ENCODE data around the gene OTULINL.

- PRO-cap: no peak
These were observed 103.1 kb downstream of the CTNND2 start for GRCh38 chr5:11801070-11801535.

GRCh38 chr5:14151050-14151872 is 8.1 kb downstream of the TRIO start:
- PRO-cap: no peak

DNA sequence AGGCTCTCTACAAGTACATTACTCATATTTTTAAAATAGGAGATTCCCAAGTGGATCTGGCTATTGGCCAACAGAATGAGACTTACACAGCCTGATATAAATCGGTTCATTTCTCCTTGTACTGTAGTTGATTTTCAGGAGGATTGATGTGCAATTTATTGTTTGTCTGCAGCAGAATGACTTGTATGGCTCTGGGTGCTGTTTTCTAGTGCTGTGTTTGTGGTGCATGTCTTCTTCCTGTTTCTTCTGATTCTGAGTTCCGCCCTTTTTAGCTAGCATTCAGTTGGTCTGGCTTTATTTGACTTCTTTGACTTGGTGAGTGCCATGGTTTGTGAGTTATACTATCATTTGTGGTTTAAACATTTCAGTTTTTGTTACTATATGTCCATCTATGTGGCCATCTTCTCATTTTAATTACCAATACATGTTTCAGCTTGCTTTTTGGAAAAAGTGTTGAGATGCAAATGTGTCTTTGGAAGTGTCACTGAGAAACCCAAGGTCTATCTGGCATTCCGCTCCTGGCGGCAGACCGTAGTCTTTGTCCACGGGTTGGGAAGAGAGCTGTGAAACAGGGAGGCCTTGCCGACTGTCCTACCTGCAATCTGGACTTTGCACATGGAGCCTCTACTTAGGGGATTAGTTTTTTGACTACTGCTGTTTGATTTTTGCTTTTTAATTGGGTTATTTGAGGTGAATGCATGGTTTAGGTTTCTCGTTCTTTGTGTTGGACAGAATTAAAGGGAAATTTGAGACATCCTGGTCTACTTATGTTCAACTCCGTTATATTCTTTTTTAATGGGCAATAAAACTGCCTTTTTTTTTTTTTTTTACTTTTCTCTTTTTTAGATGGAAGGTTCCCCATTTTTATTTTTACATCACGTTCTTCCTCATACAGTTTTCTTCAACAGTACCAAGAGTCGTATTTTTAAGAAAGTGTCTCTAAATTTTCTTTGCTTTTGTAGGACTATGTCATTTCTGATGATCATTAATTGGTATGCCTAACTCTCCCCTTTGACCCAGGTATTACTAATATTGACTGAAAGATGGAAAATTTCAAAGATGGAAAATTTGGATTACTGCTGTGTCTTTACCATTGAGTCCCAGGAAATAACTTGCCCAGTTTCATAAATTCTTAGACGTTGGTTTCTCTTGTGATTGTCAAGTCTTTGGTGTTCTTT is 25.6 kb downstream of the TRIO start:
- PRO-cap: no peak

GRCh38 chr5:14171557-14171902 is 28.4 kb downstream of the TRIO start:
- PRO-cap: no peak

DNA sequence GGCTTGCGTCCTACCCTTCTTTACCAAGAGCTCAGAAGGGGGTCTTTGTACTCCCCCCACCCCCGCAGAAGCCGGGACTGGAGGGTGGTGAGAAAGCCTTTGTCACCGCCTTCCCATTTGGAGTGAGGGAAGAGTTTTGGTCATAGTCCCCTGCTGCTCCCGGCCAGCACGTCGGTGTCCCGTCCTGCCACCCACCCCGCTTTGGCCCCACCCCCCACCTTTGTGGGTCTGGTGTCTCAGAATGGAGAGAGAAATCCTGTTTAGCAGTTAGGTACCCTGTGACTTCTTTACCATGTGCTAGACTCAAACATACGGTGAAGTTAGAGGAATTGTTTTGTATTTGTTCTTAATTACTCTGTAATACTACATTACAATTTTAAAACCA is 35.8 kb downstream of the TRIO start:
- PRO-cap: no peak

GRCh38 chr5:14185245-14186080 is 42.3 kb downstream of the TRIO start:
- PRO-cap: no peak

- PRO-cap: no peak
These were observed 43.0 kb downstream of the TRIO start for GRCh38 chr5:14186081-14186507.

DNA sequence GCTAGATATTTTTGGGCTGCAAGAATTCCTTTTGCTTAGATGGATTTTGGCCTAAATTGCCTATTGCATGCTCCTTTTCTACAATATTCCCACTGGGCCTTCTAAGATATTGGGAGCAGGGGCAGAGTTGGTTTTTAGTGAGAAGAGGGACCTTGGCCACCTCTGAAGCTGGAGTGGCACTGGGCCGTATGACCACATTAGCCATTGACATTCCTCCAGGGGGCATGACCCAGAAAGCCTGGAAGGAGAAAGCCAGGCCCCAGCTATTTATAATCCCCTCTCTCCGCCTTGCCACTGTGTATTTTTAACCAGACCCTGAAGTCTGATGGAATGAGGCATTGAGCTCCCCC is 126.9 kb downstream of the TRIO start:
- PRO-cap: no peak

- PRO-cap: no peak
These were observed 128.9 kb upstream of the OTULINL start for GRCh38 chr5:14452457-14453250.

DNA sequence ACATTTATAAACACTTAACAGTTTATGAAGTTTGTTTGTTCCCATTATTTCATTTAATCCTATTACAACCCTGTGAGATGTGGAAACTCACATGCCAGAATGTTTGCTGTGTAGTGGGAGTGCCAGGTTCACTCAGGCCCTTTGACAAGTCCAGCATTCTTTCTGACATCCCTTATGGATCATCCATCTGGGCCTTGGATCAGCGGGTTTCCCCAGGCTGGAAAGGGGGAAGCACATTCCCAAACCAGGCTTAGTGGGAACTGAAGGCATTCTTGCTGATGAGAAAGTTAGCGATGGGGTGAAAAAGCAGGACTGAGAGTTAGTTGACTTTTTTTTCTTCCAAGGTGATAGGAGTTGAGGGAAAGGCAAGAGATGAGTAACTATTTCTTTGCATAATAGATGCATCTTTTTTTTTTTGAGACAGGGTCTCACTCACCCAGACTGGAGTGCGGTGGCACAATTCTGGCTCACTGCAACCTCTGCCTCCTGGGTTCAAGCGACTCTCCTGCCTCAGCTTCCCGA is 128.0 kb upstream of the OTULINL start:
- PRO-cap: no peak

DNA sequence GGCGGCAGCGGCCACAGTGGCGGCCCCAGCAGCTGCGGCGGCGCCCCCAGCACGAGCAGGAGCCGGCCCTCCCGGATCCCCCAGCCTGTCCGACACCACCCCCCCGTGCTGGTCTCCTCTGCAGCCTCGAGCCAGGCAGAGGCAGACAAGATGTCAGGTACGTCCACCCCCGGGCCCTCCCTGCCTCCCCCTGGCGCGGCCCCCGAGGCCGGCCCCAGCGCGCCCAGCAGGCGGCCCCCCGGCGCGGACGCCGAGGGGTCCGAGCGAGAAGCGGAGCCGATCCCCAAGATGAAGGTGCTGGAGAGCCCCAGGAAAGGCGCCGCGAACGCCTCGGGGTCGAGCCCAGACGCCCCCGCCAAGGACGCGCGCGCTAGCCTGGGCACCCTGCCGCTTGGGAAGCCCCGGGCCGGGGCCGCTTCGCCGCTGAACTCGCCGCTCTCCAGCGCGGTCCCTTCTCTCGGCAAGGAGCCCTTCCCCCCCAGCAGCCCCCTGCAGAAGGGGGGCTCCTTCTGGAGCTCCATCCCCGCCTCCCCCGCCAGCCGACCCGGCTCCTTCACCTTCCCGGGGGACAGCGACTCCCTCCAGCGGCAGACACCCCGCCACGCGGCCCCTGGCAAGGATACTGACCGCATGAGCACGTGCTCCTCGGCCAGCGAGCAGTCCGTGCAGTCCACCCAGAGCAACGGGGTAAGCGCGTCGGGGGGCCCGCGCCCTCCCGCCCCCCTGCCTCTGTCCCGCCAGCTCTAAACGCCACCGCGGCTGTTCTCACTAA is 93.8 kb upstream of the OTULINL start:
- PRO-cap: no peak

GRCh38 chr5:14578143-14578551 is 3.4 kb upstream of the OTULINL start:
- PRO-cap: no peak

DNA sequence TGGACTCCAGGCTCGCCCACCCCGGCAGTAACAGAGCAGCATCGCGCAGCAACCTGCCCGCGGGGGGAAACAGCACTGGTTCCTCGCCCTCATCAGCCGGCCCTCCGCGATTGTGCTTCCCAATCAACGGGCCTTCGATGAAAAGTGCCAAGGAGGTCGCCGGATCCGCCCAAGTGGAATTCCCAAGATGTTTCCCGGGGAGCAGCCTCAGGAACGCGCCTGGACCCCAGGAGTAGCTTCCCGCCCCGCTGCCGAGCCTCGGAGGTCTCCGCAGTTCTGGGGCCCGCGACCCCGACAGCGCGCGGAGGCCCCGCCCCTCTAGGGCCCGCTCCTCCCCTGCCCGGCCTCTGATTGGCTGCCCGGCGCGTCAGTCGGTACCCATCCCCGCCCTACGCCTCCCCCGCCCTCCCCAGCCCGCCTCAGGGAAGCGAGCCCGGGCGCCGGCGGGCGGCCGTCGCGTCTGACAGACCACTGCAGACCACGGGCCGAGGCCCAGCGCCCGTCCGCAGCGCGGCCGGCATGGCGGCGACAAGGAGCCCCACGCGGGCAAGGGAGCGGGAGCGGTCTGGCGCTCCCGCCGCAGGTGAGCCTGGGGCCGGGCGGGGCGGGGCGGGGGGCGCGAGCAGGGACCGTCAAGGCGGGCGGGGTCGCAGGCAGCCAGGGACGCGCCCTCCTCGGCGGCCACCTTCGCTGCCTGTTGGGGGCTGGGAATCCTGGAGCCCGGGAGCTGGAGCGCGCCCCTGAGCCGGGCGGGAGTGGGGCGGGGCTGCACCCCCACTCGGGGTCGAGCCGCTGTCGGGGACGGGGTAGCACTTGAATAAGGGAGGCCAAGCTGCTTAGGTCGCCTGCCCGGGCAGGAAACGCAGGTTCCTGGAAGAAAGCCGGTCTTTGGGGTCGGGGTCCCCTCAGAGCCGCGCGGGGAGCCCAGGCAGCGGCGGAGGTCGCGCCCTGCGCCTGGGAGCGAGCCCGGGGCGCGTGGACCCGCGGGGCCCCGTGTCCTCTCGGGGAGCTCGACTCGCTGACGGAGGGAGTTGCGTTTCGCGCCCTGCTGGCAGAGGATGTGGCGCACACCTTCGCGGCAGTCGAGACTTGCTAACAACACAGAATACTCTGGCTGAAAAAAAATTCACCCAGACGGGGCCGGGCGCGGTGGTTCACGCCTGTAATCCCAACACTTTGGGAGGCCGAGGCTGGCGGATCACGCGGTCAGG is at the start of gene OTULINL:
OTULINL (plus strand) TSS at position 417 of the 1,211 bp plus-strand sequence.
- PRO-cap: no peak

DNA sequence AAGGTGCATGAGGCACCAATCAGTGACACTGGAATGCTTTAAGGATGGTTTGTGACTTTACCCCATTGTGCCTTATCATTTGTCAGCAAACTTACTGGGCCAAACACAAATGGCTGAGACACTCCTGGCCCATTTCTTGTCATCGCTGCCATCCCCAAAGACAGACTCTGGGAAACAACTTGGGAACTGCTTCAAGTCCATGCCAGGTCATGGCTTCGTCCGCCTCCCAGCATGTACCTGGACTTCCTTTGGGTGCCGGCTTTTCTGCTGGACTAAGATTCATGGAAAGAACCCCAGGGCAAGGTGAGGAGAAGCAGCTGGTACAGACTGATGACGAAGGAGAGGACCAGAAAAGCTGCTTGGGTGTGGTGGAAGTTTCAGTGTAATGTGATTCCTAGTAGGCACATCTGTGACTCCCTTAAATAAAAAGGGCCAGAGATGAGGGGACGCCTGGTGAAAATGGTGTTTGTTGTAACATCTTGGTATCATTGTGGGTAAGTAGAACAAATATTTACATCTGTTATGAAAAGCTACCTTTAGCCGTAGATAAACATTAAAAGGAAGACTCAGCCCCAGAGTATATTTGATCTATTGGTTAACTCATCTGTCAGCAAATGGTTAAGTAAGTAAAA is 33.6 kb downstream of the OTULINL start:
- PRO-cap: no peak

GRCh38 chr5:14684697-14685264 is 20.3 kb downstream of the OTULIN start:
- PRO-cap: no peak

GRCh38 chr5:14841492-14841861 is 30.1 kb downstream of the ANKH start:
- PRO-cap: no peak

DNA sequence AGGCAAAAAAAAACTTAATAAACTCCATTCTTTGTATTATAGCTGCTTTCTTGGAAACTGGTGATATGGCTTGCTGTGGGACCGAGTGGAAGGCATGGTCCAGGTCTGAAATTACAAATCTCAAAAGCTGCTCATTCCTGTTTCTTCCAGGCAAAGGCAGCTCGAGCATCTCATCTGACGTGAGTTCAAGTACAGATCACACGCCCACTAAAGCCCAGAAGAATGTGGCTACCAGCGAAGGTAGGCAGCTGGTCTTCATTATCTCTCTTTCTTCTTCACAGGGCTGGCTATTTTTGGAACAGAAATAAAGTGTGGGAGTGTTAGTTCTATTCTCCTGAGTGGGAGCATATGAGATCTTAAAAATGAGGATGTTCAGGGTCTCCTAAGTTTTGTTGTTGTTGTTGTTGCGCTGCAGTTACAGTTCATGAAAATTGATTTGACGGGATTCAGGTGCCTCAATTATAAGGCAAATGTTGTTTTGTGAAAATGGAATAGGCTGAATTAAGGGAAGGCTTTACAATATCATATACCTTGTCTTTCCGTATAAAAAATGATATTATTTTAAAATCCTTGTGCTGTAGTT is 115.9 kb downstream of the FBXL7 start:
- PRO-cap: no peak

DNA sequence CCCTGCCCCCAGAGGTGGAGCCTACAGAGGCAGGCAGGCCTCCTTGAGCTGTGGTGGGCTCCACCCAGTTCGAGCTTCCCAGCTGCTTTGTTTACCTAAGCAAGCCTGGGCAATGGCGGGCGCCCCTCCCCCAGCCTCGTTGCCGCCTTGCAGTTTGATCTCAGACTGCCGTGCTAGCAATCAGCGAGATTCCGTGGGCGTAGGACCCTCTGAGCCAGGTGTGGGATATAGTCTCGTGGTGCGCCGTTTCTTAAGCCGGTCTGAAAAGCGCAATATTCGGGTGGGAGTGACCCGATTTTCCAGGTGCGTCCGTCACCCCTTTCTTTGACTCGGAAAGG is 267.6 kb downstream of the MARCHF11 start:
- PRO-cap: no peak

DNA sequence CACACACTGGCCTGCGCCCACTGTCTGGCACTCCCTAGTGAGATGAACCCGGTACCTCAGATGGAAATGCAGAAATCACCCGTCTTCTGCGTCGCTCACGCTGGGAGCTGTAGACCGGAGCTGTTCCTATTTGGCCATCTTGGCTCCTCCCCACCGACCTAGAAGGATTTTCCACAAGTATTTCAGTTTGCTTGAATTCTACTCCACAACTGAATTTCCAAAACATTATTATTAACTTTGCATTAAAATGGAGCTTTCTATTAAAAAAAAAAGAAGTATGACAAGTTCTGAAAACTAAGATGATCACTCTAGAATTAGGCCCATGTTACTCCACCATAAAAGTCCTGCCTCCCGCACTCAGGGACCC is 267.2 kb downstream of the MARCHF11 start:
- PRO-cap: no peak

GRCh38 chr5:16667176-16667568 is 50.4 kb upstream of the RETREG1 start:
- PRO-cap: no peak

All from neutrophil (primary cell).